Daoy (cell line): Measurements from ENCODE around the gene TARS3.

GRCh38 chr15:101486362-101487075, 3.0 kb downstream of the PCSK6 start:
- RAMPAGE, long total RNA, result no peak

DNA sequence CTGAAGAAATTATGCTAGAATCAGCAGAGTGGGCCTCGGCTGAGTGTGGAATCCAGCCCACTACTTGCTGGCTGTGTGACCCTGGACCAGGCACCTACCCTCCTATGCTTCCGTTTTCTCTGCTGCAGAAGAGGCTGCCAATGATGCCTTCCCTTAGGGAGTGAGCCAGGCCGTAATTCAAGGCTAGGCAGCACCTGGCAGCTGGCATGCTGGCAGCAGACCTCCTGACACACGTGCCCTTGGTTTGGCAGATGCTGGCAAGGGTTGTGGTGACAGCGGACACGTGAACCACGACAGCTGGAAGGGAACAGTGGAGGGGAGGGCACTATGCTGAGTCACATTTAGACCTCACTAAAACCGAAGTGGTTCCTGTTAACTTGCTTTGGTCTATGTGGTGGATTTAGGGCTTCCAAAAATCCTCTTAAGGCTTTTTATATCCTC, 10.4 kb upstream of the PCSK6 start:
- RAMPAGE, long total RNA, result no peak

DNA sequence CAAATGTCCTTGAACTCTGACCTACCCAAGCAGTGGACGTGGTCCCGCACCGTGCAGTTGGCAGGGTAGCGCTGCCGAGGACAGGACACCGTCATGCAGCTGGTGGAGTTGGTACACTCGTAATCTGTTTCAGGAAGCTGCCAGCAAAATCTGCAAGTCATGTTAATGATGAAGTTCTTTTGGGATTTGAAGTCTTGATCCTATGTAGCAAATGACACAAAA, 5.6 kb downstream of the TM2D3 start:
- RAMPAGE, long total RNA, result no peak

DNA sequence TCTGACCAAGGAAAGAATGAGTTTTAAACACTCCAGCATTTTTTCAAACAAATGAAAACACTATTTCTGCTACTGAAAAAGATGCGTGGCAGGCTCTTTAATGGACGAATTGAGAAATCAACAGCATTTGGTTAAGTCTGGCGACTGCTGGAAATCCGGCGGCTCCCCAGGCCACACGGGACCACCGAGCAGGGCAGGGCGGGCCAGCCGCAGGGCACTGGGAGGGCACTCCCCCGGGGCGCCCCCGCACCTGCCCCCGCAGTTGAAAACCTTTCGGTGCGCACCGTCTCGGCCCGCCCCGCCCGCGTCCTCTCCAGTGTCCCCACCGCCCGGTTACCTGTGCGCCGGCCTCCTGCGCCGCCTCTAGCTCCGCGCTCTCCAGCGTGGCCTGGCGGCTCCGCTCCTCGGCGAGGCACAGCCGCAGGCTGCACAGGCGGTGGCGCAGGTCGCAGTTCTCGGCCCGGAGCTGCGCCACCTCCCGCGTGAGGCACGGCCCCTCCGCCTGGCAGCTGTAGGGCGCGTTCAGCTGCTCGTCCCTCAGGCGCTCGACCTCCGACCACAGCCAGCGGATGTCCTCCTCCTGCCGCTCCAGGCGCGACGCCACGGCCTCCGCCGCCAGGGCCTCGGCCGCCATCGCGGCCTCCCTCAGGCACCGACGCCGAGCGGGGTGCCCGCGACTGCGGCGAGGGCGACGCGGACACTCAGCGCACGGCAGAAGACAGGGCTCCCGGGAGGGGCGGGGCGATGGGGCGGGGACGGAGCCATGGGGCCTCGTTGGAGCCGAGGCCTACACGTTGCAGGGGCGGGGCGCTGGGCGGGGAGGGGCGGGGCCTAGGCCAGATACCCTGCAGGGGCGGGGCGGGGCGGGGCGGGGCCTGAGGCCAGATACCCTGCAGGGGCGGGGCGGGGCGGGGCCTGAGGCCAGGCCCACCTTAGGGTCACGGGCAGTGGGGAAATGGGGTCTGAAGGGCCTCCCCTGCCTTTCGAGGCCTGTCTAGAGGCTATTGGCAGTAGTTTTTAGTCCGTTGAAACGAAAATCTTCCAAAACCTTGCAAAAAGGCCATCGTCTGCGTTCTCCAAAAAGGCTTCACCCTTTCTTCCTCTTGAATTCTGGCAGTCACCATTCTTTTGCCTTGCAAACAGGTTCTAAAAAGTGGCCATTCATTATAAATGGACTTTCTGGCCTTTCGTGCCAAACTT, at the start of gene TARS3:
Gene TARS3 (minus strand): TSS at position 720 of the 1,200 bp plus-strand sequence.
- RAMPAGE, long total RNA, result no peak

GRCh38 chr15:101782051-101782460, 21.3 kb upstream of the OR4F6 start:
- RAMPAGE, long total RNA, result no peak